ENCODE measurements around a stretch of chr18.

GRCh38 chr18:80196578-80196861 is 50.8 kb downstream of the PARD6G start:
- PRO-cap, 2 experiments, result peak in 2 of 2 experiments; most common plus-strand start chr18:80196804 (in 1); most common minus-strand start chr18:80196705 (in 1)
- RAMPAGE, long total RNA, 5 experiments, result no peak in any of the 5 experiments

DNA sequence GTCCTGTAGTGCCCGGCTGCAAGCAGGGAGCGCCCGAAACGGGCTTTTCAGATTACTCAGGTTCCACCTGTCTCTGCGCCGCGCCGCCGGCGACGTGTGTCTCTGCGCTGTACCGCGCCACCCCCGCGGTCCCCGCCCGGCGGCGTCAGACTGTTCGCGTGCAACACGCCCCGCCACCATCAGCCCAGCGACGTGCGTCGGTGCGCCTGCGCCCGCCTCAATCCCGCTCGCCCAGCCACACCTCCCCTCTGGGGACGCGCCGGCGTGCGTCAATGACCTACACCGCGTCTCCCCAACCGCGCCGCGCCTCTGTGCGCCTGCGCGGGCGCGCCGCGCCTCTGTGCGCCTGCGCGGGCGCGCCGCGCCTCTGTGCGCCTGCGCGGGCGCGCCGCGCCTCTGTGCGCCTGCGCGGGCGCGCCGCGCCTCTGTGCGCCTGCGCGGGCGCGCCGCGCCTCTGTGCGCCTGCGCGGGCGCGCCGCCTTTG is 15.1 kb upstream of the PARD6G start:
- PRO-cap, 2 experiments, result no peak in any of the 2 experiments
- RAMPAGE, long total RNA, 5 experiments, result no peak in any of the 5 experiments

Data from thyroid gland (tissue), 7 donors.